Right lobe of liver (tissue), 4 donors: ENCODE results near the genes CT45A2, CT45A9, ADGRG4, BRS3 and FGF13.

DNA sequence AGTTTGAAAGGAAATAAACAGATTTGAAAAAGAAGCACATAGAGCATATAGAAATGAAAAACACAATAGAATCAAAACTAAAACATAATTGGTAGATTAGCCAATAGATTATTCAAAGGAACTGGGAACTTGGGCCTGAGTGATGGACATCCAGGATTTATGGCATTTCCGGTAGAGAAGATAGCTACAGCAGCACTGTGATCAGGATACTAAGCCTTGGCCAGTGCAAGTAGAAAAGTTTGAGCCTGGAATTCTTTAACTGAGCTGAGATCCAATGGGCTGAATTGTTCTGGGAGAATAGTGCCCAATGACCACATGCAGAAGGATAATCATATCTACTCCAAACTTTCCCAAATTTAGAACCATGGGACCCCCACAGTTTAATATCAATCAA, 53.5 kb upstream of the GPC3 start:
- PRO-cap, 4 experiments: peak in 1 of 4 experiments; most common minus-strand start position 254 of the sequence (in 1)
- RAMPAGE, long total RNA, 2 experiments: no peak in any of the 2 experiments

DNA sequence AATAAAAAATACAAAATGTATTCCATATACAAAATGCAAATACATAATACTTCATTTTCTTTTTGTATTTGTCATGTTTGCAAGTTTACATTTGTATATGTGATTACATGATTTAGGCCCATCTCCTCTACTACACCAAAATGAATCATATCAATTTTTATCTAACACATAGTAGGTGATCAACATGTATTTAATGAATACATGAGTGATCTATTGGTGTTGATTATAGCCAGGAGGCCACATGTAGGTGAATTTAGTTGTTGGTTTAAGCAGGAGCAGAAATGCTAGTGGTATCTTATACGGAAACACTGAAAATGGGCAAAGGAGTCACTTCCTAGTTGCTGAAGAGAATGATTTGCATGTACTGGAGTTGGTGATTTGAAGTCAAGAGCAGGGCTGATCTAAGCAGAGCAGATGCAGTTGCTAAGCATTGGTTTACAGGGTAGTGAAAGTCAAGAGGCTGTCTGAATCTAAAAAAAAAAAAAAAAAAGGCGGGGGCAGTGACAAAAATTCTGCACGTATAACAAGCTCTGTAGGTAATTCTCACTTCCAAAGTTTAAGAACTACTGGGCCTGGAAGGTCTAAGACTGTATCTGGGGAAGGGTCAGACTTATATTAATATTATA, 3.6 kb upstream of the PHF6 start:
- PRO-cap, 4 experiments: no peak in any of the 4 experiments
- RAMPAGE, long total RNA, 2 experiments: no peak in any of the 2 experiments

DNA sequence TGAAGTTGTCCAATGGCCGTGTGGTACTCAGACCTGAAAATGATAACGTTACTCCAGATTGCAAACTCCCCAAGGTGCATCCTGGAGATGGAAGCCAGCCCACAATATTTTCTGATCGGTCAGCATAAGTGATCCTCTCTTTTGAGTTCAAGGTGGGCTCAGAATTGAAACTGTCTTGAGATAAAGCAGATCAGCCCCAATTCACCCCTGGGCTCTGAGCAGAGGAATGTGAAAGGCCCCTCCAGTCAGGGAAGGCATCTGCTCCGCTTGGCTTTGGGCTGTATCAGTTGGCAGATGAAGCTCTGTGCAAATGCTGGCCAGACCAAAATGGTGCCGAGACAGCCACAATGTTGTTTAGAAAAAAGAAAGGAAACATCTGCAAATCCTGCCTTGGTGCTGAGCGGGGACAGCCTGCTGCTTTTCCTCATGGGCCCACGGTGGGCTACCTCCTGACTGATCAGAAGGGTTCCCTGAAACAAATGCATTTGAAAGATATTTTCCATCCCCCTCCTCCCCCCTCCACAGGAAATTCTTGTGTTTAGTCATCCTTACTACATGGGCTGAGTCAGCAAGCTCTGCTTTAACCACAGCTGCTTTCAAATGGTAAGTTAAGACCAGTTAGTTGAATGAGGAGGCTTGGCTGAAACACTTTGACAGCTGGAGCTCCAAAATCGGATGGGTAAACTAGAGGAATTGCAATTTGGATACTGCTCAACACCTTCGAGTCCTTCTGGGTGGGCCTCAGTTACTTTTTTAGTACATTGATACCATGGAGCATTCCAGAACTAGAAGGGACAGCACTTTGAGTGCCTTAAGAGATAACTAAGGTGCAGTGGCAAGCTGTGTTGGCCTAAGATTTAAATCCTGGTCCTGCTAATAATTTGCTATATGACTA, 36.2 kb downstream of the PLAC1 start:
- PRO-cap, 4 experiments: no peak in any of the 4 experiments
- RAMPAGE, long total RNA, 2 experiments: no peak in any of the 2 experiments

GRCh38 chrX:135522469-135522908, 2.0 kb downstream of the INTS6L start:
- PRO-cap, 4 experiments: no peak in any of the 4 experiments
- RAMPAGE, long total RNA, 2 experiments: no peak in any of the 2 experiments

DNA sequence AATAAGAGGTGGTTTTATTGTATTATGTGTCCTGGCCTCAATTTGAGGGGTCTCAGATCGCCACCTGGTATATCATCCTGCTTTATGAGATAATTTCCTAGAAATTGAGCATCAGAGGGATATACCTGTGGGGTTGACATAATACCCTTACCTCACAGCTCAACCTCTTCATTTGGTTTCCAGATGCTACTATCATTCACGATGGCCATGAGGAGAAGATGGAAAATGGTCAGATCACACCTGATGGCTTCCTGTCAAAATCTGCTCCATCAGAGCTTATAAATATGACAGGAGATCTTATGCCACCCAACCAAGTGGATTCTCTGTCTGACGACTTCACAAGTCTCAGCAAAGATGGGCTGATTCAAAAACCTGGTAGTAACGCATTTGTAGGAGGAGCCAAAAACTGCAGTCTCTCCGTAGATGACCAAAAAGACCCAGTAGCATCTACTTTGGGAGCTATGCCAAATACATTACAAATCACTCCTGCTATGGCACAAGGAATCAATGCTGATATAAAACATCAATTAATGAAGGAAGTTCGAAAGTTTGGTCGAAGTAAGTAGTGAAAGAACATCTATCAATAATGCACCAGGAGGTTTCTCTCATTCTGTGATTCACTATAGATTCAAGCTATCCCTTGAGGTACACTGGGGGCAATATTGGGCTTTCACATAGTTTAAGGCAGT, 59.3 kb downstream of the INTS6L start:
- PRO-cap, 4 experiments: no peak in any of the 4 experiments
- RAMPAGE, long total RNA, 2 experiments: no peak in any of the 2 experiments

- PRO-cap, 4 experiments: no peak in any of the 4 experiments
- RAMPAGE, long total RNA, 2 experiments: no peak in any of the 2 experiments
Measured at GRCh38 chrX:135819866-135820228, at the start of gene CT45A2. Gene CT45A2, minus strand, starts transcription at chrX:135820012.

DNA sequence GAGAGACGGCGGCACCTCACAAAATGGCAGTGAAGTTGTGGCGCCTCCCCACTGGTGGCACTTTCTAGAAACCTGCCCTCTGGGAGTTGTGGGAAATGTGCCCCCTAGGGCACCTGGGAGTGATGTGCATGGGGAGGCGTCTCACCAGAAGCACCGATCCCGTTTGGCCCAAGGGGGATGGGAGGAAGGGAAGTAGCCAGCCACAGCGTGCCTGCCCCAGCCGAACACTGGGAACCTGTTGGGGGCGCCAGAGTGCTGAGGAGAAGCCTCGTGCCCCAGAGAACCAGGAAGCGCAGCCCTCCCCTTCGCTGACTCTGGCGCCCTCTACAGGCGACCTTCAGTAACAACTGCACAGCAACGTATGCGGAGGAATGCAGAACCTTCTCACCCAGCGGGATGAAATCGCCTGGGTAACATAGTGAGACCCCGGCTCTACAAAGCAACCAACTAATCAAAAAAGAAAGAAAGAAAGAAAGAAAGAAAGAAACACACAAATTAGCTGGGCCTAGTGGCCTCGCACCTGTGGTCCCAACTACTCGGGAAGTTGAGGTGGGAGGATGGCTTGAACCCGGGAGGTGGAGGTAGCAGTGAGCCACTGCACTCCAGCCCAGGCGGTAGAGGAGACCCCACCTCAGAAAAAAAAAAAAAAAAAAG, at the start of gene CT45A9:
CT45A9 (minus strand) TSS at position 229 of the 654 bp plus-strand sequence.
- PRO-cap, 4 experiments: no peak in any of the 4 experiments
- RAMPAGE, long total RNA, 2 experiments: no peak in any of the 2 experiments

DNA sequence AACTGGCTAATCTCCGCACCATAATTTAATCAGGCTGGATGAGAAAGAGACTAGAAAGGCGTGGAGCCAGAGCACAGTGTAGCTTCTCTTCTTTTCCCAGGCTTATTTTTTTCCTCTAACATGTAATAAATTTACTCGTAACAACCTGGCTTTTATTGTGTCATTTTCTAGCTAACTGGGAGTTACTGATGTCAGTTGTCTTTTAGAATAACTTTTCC, 1.5 kb upstream of the FHL1 start:
- PRO-cap, 4 experiments: no peak in any of the 4 experiments
- RAMPAGE, long total RNA, 2 experiments: no peak in any of the 2 experiments

GRCh38 chrX:136197670-136198153, 865 bp downstream of the FHL1 start:
- PRO-cap, 4 experiments: no peak in any of the 4 experiments
- RAMPAGE, long total RNA, 2 experiments: no peak in any of the 2 experiments

GRCh38 chrX:136211810-136212257, 15.0 kb downstream of the FHL1 start:
- PRO-cap, 4 experiments: no peak in any of the 4 experiments
- RAMPAGE, long total RNA, 2 experiments: no peak in any of the 2 experiments

DNA sequence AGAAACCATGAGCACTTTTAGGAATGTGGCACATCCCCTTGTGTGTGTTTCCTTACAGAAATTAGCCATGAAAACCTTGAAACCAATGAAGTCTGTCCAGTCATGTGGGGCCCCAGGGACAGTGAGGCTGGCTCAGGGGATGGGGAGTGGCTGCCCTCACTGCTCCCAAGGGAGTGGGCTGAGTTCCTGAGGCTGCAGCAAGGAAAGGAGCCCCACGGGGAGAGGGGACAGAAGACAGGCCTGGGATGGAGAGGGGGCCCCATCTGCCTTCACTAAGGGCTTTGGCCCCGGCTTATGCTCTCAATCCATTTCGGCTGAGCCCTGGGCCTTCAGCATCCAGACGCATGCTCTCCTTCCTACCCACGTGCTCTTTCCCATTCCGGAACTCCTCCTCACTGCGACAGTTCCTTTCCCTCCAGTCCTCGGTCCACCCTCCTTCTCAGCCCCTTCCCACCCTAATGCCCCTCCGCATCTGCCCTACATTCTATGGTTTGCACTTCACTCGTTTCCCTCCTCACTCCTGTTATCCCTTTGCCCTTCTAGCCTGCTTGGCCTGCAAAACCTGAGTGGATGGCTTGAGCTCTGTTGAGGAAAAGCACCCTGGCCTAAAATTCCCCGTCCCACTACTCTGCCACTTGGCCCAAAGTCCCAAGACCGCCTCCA, 15.5 kb downstream of the FHL1 start:
- PRO-cap, 4 experiments: no peak in any of the 4 experiments
- RAMPAGE, long total RNA, 2 experiments: no peak in any of the 2 experiments

DNA sequence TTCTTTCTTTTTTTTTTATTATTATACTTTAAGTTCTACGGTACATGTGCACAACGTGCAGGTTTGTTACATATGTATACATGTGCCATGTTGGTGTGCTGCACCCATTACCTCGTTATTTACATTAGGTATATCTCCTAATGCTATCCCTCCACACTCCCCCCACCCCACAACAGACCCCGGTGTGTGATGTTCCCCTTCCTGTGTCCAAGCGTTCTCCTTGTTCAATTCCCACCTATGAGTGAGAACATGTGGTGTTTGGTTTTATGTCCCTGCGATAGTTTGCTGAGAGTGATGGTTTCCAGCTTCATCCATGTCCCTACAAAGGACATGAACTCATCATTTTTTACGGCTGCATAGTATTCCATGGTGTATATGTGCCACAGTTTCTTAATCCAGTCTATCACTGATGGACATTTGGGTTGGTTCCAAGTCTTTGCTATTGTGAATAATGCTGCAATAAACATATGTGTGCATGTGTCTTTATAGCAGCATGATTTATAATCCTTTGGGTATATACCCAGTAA, at the start of gene ADGRG4:
ADGRG4 (plus strand) TSS at position 384 of the 527 bp plus-strand sequence.
- PRO-cap, 4 experiments: no peak in any of the 4 experiments
- RAMPAGE, long total RNA, 2 experiments: no peak in any of the 2 experiments

DNA sequence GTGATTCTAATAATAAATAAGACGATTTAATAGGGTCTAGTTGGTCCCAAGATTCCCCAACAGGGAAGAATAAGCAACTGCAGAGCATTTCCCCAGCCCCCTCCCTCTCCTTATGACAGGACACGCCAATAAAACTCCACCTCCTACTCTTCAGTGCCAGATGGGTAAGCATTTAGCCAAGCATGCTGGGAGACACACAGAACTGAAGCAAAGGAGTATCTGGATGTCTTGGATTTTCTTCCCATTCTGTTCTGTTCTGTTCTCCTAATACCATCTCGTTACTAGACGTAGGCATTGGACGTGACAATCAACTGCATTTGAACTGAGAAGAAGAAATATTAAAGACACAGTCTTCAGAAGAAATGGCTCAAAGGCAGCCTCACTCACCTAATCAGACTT, at the start of gene BRS3:
BRS3 (plus strand) TSS at position 195 of the 399 bp plus-strand sequence.
- PRO-cap, 4 experiments: no peak in any of the 4 experiments
- RAMPAGE, long total RNA, 2 experiments: no peak in any of the 2 experiments

- PRO-cap, 4 experiments: no peak in any of the 4 experiments
- RAMPAGE, long total RNA, 2 experiments: no peak in any of the 2 experiments
Measured at GRCh38 chrX:136617326-136617633, 30.7 kb upstream of the CD40LG start.

DNA sequence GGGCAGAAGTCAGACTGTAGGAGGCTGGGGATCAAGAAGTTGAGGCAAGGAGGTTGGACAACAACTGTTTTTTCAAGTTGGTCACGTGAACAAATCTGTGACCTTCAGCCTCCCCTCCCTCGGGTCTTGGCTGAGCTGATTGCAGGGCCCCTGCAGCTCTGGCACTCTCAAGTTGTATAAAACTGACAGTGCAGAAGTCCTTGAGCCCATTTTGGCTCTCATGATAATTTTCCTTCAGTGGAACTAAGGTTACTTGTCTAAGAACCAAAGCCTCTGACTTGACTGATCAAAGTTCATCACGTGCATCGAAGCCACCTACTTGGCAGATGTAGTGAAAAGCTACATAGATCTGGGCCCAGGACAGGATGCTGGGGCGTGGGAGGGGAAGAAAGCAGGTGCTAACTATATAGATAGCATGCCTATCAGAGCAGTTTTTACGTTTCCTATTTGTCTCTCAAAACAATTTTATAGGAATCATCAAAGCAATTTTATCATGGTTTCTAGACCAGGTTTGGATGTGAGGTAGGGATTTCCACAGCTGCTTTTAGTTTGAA, 1.4 kb upstream of the CD40LG start:
- PRO-cap, 4 experiments: no peak in any of the 4 experiments
- RAMPAGE, long total RNA, 2 experiments: no peak in any of the 2 experiments

DNA sequence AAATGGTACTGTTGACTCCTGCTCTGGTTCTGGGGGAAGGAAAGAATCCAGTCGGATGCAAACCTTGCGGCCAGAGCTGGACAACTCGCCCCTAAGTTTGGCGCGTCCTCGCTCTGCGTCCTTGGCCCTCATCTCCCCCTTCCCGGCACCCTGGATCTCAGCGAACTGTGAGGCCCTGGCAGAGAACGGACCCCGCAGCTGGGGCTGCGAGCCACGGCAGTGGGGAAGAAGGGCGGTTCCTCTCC, 14.0 kb downstream of the ARHGEF6 start:
- PRO-cap, 4 experiments: no peak in any of the 4 experiments
- RAMPAGE, long total RNA, 2 experiments: no peak in any of the 2 experiments

- PRO-cap, 4 experiments: no peak in any of the 4 experiments
- RAMPAGE, long total RNA, 2 experiments: no peak in any of the 2 experiments
Measured at GRCh38 chrX:136935521-136936022, 55.0 kb upstream of the RBMX start.

- PRO-cap, 4 experiments: peak in 3 of 4 experiments; most common minus-strand start chrX:138131447 (in 3)
- RAMPAGE, long total RNA, 2 experiments: no peak in any of the 2 experiments
Measured at GRCh38 chrX:138131316-138131739, 565.4 kb downstream of the ZIC3 start.

GRCh38 chrX:138710712-138712054, at the start of gene FGF13:
Gene FGF13, minus strand, starts transcription at chrX:138711717.
- PRO-cap, 4 experiments: peak in 4 of 4 experiments; most common minus-strand start chrX:138711341 (in 4)
- RAMPAGE, long total RNA, 2 experiments: no peak in any of the 2 experiments

DNA sequence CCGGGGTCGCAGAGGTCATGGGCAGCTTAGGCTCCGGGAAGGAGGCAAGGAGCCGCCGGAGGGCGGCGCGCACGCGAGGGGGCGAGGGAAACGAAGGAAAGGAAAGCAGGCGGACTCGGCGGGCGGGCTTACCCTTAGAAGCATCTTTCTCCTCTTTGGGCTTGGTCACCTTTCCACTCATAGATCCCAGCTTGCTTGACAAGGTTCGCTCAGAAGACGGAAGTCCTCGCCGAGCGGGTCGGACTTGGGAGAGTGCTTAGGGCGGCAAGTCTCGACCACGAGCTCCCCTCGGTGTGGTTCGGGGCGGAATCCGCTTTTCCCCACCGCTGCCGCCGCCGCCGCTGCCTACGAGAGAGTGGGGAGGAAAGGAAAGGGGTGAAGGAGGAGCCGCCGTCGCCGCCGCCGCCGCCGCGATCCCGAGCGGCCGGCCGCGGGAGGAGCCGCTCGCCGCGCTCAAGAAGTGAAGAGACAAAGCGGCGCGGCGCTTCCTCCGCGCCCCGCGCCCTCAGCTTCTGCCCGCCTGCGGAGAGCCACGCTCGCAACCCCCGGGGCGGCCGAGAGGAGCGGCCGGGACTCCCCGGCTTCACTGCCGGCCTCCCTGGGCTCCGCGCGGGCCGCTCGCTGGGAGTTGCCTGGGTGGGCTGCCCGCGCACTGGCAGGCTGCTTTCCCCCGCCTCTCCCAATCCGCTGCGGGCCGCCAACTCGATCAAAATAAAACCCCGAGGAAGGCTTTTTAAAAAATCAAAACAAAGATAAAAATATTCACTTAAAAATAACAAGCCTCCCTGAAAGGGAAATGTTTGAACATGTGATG, 326.4 kb upstream of the F9 start:
- PRO-cap, 4 experiments: no peak in any of the 4 experiments
- RAMPAGE, long total RNA, 2 experiments: no peak in any of the 2 experiments